Frontal cortex (tissue), 2 donors: ENCODE measurements around a stretch of chr4.

- RAMPAGE, long total RNA: no peak
These were observed 117.9 kb upstream of the EDNRA start for GRCh38 chr4:147362767-147363581.

- RAMPAGE, long total RNA: no peak
These were observed 47.9 kb downstream of the EDNRA start for GRCh38 chr4:147528726-147529314.

GRCh38 chr4:147546186-147546785 lies 65.4 kb downstream of the EDNRA start:
- RAMPAGE, long total RNA: no peak

DNA sequence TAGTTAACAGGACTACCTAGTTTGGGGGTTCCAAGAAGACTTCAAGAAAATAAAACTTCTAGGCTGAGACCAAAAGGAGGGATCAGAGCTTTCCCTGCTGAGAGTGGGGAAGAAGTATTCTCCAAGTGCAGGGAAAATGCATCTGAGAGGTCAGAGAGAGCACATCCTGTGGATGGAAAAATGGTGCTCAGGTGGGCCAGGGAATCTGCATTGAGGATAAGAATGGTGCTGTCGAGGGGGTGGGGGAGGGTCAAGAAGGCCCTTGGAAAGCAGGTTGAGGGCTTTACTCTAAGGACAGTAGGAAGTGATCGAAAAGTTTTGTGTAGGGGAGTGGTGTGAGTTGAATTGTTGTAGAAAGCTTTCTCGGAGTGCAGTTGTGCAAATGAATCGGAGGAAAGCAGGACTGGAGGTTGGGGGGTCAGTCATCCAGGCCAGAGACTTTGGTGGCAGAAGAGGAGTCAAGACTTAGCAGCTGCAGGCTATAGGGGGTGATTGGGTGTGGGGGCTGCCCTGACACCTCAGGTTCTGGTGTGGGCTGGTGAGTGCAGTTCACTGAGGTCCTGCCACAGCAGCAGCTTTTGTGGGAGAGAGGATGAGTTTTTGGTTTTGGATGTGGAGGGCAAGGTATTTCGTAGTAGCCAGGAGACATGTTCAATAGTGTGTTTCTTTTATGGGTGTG lies 12.4 kb downstream of the ARHGAP10 start:
- RAMPAGE, long total RNA: no peak

DNA sequence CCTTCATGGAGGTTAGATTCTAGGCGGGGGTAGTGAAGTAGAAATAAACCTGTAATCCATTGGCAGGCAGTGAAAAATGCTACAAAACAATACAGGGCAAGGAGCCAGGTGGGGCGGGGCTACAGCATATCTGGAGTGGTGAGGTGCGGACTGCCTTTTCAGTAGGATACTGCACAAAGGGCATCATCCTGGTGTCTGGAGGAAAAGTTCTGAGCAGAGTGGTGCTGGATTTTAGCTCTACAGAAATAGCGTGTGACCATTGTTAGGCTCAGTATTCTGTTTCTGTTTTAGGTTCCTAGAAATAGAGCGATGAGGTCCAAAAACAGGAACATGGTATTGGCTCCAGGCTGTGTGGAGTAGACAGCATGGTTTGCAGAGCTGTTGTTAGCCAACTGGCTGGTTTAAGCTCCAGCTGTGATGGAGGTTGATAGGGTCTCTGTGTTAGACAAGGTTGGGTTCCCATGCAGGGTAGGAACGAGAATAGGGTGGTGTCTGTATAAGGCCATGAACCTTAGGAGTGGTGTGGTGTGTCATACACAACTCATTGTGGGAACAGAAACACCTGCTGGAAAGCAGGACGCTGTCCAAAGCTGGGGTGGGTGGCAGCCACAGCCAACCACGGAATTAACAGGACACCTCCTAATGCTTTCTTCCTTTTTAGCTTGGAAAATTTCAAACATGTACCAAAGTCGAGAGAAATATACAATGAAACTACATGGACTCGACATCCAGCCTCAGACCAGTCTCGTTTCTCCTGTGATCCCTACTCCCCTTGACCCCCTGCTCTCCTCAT lies 94.2 kb downstream of the ARHGAP10 start:
- RAMPAGE, long total RNA: no peak

DNA sequence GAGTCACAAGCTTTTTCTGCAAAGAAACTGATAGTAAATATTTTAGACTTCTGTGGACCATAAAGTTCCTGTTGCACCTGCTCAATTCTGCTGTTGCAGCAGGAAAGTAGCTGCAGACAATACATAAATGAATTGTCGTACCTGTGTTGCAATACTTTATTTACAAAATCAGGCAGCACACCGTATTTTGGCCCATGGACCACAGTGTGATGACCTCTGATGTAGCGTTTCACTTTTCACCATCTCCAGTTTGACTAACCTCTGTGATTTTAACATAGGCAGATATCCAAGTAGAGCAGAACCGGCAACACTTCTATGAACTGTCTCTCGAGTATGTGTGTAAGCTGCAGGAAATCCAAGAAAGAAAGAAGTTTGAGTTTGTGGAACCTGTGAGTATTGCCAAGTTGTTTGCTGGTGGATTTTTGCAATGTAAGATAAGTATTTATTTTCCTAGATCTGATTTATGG lies 132.7 kb downstream of the ARHGAP10 start:
- RAMPAGE, long total RNA: no peak

DNA sequence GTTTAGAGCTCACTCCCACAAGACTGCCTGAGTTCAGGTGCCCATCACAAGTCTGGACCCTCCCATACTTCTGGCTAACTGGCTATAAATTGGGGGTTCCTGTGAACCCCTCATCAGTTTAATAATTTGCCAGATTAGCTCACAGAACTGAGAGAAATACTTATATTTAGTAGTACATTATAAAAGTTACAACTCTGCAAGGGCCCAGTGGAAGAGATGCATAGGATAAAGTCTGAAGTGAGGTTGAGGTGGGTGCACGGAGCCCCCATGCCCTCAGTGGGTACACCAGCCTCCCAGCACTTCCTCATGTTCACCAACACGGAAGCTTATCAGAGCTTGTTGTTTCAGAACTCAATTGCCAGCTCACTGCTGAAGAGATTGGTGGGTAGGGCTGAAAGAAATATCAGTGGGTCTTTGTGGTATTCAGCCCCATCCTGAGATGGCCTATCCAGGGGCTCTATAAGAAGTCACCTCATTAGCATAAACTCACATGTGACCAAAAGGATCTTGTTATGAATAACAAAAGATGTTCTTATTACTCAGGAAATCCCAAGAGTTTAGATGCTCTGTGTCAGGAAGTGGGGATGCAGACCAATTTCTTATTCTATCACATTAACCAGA lies 177.2 kb downstream of the ARHGAP10 start:
- RAMPAGE, long total RNA: no peak

DNA sequence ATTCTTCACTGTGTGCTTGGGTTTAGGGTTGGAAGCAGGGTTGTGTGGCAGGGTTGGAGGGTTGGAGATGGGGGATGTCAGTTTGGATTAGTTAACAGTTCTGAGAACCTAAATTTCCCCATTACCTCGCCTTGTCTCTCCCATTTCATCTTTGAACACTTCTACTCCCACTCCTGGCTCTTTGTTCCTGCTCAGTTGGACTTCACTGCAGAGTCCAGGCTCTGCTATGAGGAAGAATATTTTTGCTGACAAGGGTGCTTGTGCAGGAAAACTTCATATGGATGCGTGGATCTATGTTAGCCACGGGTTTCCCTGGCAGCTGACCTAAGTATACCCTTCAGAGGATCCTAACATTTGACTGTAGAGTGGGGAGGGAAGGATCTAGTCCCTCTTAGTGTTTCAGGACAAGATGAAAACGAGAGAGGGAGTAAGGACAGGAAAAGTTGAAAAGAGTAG lies 238.1 kb downstream of the ARHGAP10 start:
- RAMPAGE, long total RNA: no peak

- RAMPAGE, long total RNA: no peak
These were observed 283.6 kb downstream of the ARHGAP10 start for GRCh38 chr4:148015312-148016096.

DNA sequence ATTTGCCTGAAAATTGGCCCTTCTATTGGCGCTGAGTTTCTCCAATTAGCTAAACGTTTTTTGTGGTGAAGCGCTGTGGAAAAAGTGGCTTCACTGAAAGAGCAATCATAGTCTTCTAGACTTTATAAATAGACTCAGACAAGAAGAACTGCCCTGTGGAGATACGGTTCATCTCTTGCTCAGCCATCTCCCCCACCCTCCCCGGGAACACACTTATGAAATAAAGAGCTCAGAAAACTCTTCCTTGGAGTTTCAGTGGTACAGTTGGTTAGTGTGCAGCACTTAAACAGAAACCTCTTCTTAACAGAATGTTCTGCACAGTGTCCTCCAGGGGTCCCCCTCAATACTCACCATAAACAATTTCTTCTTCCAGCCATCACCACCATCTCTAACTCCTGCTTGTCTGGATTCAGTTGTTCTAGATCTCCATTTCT lies 313.0 kb downstream of the ARHGAP10 start:
- RAMPAGE, long total RNA: no peak

GRCh38 chr4:148166105-148166530 lies 276.1 kb downstream of the NR3C2 start:
- RAMPAGE, long total RNA: no peak

DNA sequence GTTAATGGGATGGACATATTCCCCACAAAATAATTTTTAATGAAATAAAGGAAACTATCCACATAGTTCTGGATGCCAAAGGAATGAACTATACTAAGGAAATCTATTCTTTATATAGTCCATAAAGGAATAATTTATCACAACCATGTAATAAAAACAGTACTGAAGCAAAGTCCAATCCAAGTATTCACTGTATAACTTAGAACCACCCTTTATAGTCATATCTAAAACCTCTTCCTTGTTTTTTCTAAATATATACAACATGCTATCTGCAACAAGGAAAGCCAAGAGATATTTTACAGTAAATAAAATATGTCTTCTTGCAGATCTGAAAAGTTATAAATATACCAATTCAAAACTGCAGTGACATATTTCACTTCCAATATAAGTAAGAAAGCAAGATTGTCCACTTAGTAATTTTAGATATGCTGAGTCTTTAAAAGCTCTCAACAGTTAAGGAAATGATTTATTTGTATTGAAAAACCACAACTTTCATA lies 8.1 kb downstream of the NR3C2 start:
- RAMPAGE, long total RNA: no peak

DNA sequence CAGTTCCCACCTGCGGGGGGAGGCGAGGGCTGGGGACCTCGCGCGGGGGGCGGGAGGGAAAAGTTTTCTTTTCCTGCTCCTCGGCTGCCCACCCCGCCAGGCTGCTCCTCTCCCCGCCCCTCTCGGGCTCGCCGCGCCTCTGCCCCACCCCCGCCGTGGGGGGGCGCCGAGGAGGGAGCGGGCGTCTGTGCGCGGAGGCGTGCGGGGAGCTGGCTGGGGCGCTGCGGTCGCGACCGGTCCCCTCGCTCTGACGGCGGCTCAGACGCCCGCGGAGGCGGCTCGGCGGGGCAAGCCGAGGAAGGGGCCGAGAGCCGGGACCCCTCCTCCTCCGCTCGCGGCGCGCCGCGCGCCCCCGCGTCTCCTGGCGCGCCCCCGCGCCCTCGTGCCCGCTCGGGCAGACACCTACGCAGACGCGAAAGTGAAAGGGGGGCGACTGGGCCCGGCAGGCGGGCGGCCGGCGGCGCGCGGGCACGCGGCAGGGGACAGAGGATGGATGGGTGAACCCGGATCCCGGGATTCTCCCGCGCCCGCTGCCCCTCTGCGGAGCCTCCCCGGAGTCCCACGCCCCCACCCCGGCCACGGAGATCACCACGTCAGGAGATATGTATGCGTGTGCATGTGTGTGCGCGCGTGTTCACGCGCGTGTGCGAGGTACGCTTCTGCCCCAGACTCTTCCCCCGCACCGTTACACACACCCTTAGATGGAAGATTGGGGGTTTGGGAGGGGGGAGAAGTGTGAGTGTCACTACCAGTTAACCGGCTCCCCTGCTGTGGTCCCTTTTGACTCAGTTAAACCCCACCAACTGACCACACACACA lies 3.2 kb upstream of the NR3C2 start:
- RAMPAGE, long total RNA: no peak

DNA sequence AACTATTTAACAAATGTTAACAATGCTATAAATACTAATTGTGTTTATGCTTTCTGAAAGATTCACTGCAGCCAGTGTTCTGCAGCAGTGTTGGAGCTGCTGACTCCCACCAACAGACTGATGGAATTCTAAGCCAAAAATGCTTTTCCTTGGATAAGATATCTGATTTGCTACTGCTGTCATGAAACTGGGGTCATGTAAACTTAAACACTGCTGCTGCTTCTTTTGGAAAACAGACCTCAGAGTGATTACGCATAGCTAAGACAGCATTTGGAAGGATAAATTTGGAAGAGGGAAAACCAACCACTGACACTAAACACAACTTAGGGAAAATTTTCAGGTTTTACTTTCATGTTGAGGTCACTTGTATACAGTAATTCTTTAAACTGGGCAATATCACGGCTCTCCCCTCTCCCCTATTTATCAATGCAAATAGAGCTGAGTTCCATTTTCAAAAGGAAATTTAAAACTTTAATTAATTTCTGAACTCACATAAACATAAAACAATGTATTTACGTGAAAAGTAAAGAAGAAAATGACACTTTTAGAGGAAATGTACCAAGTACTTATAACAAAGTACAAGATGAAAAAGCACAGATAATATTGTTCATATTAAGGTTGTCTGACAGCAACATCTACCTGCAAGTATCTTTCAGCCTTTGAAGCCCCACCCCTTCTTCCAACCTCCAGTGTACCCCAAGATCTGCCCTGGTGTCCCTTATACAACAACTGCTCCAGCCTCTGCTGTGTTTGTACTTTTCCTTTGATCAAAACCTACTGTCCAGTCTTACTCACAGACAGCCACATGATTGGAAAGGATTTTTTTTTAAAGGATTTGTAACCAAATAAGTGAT lies 243.9 kb upstream of the MAB21L2 start:
- RAMPAGE, long total RNA: no peak

DNA sequence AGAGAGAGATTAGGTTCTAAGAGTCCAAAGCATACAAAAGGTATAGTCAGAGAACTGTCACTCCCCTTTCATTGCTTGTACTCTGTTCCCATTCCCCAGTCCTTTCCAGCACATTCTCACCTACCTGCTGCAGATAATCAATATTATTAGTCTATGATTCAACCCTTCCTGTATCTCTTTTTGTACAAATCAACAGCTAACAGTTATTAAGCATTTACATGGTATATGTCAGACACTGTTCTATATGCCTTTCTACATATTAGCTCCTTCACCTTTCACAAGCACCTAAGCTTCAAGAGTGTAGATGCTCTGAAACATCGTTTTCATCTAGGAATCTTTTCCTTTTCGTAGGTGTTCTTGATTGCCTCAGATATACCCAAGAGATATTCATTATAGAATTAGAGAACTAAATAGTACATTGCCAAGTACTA lies 89.1 kb downstream of the MAB21L2 start:
- RAMPAGE, long total RNA: no peak

DNA sequence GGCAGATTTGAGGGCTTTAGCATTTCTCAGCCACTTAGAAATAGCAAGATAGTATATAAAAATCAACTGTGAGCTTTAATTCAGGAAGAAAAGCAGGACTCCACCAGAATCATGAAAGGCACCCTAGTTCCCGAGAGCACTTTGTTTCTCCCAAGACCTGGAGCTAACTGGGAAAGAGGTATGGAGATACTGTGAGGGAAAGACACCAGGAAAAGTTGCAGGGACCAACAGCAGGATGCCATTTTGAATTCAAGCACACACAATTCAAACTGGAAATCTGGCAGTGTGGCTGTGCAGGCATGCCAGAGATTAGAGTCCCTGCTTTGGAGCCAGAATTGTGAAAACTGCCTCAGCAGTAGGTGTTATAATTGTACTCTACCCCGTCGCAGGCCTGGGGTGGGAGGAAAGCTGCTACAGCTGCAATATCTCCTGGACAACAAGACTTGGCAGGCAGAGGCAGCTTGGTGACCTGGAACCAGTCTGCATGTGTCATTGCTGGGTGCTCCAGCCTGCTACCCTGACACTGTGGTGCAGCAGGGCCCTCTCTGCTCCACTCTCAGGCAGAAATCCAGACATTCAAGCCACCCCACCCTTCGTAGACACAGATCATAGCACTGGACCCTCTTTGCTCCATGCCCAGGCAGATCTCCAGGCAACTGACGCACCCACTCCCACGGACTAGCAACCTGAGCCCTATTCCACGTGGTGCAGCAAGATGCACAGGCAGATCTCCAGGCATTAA lies 140.8 kb downstream of the LRBA start:
- RAMPAGE, long total RNA: no peak

DNA sequence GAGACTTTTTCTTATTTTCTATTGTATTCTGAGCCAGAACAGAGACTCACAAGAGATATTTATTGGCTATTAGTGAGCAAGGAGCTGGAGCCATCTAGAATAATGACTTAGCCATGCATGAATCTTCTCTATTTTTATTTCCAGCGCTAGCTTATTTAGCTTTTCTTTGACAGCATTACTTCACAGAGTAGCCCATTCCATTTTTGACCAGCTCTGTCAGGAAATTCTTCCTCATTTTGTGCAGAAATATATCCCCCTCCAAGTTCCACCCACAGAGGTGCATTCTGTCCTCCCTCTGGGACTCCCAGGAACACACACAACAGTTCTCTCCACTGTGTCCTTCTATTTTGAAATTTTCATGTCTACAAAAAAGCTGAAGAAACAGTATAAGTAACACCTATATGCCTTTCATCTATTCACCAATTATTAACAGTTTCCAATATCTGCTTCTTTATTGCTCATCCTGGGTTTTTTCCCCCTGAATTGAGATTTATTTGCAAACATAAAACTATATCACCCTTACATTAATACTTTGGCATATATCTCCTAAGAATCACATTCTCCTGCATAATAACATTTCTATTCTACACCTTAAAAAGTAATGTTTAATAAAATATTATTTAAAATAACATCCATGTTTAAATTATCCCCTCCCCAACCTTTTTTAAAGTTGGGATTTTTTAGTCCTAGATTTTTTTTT lies 54.9 kb upstream of the PRSS48 start:
- RAMPAGE, long total RNA: no peak

DNA sequence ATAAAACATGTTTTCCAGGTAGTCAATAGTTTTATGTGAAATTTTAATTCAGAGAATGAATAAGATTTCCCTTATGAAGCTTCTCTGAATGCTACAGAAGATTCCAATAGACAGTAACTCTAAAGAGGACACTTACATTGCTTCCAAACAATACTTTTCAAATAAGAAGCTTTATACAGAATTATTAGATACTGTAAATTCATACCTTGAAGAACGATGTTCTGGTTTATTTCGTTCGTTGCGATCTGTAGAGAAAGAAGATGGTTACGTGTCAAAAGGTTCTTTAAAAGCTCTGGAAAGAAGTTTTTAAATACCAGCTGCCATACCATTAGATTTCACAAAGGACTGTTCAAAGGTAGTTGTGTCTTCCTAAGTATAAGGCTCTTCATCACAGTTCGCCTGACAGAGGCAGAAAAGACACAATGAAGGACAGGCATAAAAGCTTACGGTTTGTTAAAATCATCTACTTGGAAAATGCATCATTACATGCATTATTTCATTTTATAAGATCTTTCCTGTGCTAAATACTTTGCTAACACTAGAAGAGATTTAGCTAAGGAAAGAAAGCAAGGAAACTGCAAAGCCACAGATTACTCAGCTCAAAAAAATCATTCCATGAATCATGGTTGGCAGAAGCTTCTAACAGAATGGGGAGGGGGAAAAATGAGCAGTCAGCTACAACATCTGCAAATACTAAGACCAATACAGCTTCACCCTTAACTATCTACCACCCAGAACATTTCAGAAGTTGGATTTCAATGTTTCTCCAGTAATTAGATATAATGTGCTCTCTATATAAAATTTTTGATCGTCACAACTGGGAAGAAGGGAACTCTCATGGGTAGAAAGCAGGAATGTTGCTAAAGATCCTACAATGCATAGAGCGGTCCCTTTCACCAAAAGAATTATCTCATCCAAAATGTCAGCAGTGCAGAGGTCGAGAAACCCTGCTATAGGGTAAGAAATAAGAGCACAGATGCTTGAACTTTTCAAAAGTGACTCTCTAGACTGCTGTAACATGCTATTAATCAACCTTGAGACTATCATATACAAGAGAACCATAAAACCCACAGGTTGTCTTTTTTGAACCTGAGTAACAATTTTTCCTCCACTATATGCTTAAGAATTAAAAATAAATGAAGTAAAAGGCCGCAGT lies 50.7 kb upstream of the PRSS48 start:
- RAMPAGE, long total RNA: no peak

DNA sequence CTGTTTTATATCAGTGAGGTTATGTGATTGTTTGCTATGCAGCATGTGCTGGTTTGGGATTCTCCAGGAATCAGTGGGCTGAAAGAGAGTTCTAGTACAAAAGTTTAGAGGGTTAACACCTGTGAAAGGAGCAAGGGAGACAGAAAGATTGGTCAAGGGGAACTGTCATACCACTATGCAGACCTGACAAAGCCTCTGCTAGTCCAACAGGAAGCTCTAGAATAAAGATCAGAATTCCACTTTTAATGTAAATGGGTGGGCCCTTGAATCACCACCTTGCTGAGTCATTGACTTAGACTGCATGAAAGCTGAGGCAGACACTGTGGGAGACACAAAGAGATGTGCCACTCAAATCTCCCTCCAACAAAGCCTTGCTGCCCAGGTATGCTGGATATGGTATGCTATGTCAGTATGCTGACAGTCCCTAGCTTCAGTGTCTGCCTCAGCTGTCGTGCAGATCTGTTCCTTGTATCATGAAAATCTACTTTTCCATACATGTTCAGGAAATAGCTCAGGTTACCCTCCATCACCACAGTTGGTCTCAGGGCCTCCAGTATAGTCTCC lies 6.2 kb upstream of the SH3D19 start:
- RAMPAGE, long total RNA: no peak

DNA sequence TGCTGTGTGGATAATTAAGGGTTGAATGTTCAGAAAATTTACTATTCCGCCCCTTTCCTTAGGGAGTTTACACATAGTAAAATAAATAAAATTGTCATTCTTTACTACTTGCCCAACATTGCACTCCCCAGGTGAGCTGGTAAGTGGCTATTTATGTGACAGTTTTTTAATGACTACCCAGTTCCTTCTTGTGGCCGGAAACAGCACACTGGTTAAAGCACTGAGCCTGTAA lies 158.0 kb downstream of the FHIP1A start:
- RAMPAGE, long total RNA: no peak